Thoracic aorta endothelial cell (primary cell): ENCODE measurements around a stretch of chr5.

GRCh38 chr5:16740008-16740776, 123.4 kb upstream of the RETREG1 start:
- CAGE, long polyA plus RNA, result no peak

- CAGE, long polyA plus RNA, result no peak
Observed at GRCh38 chr5:16881423-16881968, 54.6 kb downstream of the MYO10 start.

GRCh38 chr5:16894211-16895024, 41.7 kb downstream of the MYO10 start:
- CAGE, long polyA plus RNA, result no peak

- CAGE, long polyA plus RNA, result no peak
Observed at GRCh38 chr5:16895233-16895764, 40.8 kb downstream of the MYO10 start.

GRCh38 chr5:16931330-16931730, 4.8 kb downstream of the MYO10 start:
- CAGE, long polyA plus RNA, result no peak

GRCh38 chr5:16936380-16937014, 409 bp upstream of the MYO10 start:
- CAGE, long polyA plus RNA, result no peak

- CAGE, long polyA plus RNA, result no peak
Observed at GRCh38 chr5:17216700-17217187, 687 bp upstream of the BASP1 start.

DNA sequence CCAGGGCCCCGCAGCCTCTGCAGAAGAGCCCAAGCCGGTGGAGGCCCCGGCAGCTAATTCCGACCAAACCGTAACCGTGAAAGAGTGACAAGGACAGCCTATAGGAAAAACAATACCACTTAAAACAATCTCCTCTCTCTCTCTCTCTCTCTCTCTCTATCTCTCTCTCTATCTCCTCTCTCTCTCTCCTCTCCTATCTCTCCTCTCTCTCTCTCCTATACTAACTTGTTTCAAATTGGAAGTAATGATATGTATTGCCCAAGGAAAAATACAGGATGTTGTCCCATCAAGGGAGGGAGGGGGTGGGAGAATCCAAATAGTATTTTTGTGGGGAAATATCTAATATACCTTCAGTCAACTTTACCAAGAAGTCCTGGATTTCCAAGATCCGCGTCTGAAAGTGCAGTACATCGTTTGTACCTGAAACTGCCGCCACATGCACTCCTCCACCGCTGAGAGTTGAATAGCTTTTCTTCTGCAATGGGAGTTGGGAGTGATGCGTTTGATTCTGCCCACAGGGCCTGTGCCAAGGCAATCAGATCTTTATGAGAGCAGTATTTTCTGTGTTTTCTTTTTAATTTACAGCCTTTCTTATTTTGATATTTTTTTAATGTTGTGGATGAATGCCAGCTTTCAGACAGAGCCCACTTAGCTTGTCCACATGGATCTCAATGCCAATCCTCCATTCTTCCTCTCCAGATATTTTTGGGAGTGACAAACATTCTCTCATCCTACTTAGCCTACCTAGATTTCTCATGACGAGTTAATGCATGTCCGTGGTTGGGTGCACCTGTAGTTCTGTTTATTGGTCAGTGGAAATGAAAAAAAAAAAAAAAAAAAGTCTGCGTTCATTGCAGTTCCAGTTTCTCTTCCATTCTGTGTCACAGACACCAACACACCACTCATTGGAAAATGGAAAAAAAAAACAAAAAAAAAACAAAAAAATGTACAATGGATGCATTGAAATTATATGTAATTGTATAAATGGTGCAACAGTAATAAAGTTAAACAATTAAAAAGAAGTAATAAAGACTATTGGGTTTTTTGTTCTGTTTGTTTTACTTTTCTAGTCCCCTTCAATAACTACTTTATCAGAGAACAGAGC, 58.7 kb downstream of the BASP1 start:
- CAGE, long polyA plus RNA, result no peak

GRCh38 chr5:20469067-20469345, 481.0 kb upstream of the CDH18 start:
- CAGE, long polyA plus RNA, result no peak

- CAGE, long polyA plus RNA, result no peak
Observed at GRCh38 chr5:20615482-20615835, 627.5 kb upstream of the CDH18 start.

DNA sequence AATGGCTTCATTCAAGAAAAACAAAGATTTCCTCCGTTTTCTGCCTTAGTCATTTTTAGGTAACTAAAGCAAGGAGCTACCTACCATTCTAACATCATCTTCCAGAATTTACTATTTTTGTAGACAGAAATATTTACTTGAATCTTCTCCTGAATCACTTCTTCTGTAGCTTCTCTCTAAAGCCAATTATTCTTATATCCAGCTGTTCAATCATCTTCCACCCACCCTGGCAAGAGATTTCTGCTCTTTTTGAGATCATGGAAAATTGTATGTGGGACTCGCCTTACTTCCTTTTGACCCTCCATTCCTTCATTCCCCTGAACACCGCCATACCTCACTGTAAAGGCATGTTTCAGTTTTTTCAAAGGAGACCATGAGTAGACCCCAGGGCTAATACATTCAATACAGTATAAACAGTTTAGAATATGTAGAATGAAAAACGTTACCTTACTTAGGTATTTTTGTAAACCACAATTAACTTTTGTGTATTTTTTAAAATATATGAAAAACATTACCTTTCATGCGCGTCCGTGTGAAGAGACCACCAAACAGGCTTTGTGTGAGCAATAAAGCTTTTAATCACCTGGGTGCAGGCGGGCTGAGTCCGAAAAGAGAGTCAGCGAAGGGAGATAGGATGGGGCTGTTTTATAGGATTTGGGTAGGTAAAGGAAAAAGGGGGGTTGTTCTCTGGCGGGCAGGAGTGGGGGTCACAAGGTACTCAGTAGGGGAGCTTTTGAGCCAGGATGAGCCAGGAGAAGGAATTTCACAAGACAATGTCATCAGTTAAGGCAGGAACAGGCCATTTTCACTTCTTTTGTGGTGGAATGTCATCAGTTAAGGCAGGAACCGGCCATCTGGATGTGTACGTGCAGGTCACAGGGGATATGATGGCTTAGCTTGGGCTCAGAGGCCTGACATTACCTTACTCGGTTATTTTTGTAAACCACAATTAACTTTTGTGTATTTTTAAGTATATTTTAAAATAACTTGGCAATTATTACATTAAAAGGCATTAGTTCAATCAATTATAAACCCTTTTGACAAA, 800.8 kb upstream of the CDH10 start:
- CAGE, long polyA plus RNA, result no peak

DNA sequence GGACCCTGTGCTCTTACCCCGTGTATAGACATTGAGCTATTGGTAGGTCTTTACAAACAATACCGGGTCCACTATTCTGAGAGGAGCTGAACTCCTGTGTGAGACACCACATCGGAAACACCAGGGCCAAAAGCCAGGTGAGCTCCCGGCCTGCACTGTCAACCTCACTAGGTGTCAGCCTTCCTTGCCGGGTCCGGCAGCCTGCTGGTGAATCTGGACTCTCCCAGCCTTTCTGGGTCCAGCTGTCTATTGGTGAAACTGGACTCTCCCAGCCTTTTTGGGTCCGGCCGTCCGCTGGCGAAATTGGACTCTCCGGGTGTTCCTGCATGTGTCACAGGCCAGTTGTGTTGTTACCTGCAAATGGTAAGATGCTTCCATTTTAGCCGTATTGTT, 801.5 kb downstream of the CDH9 start:
- CAGE, long polyA plus RNA, result no peak

DNA sequence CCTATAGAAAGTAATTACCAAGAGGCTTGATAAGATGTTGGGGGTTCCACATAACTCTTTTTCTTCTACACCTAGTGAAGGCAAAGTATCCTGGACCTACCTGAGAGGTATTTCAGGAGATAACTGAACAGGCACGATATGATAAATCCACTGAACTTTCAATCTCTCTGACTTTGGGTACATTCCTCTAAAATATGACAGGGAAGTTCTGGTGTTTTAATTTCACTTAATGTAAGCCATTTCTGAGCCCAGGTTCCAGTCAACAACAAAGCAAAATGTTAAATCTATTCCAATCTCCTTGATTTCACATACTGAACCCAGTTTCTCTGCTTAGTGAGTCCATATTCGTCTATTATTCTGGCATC, 1280.2 kb upstream of the CDH9 start:
- CAGE, long polyA plus RNA, result no peak

DNA sequence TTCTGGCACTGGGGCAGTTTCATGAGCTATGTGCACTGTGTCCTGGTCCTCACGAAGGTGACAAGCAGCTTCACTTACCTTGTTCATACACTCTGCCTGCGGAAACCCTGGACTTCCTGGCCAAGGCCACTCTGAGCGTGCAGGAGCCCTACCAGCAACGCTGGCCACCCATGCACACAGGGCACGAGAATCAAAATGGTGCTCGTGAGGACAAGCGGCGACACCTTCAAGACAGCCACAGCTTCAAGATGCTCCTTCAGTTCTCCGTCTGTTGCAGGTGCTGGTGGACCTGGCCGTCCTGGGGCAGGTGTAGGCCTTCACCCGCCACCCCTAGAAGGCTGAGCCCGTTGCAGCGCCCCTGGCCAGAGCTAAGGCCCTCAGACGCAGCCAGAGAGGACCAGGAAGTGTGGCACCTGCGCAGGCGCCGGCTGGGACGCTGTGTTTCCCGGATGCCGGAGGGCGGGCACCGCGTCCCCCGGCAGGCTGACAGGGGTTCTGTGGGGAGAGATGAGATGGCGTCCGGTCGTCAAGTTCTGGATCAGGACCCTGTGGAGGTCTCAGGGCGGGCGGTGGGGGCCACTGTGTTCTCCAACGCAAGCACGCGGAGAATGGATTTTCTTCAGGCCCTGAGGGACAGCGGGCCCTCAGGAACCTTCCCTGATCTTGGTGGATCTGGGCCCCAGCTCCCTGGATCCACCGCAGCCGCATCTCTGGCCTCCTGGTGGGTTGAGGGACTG, 1770.7 kb upstream of the CDH9 start:
- CAGE, long polyA plus RNA, result no peak

DNA sequence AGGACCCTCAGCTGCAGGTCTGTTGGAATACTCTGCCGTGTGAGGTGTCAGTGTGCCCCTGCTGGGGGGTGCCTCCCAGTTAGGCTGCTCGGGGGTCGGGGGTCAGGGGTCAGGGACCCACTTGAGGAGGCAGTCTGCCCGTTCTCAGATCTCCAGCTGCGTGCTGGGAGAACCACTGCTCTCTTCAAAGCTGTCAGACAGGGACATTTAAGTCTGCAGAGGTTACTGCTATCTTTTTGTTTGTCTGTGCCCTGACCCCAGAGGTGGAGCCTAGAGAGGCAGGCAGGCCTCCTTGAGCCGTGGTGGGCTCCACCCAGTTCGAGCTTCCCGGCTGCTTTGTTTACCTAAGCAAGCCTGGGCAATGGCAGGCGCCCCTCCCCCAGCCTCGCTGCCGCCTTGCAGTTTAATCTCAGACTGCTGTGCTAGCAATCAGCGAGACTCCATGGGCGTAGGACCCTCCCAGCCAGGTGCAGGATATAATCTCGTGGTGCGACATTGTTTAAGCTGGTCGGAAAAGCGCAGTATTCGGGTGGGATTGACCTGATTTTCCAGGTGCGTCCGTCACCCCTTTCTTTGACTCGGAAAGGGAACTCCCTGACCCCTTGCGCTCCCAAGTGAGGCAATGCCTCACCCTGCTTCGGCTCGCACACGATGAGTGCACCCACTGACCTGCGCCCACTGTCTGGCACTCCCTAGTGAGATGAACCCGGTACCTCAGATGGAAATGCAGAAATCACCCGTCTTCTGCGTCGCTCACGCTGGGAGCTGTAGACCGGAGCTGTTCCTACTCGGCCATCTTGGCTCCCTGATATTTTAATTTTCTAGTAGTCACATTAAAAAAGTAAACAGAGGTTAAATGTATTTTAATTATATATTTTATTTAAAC, 2001.9 kb upstream of the CDH6 start:
- CAGE, long polyA plus RNA, result no peak

DNA sequence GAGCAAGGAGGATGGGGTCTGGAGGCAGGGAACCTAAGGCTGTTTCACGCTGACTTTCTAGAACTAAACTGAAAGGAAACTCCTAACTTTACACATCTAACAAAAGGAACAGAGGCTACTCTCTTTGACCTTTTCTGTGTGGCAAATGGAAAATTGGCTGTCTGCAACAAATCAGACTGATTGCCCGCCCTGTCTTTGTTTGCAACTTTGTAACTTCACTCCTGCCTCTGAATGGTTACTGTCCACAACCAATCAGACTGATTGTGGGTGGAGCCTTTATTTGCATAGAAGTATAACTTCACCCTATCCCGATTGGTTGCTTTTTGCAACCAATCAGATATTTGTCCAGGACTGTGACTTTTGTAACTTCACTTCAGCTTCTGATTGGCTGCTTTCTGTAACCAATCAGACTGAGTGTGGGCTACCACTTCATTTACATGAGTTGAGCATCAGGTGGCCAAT, 1810.9 kb upstream of the CDH6 start:
- CAGE, long polyA plus RNA, result no peak

DNA sequence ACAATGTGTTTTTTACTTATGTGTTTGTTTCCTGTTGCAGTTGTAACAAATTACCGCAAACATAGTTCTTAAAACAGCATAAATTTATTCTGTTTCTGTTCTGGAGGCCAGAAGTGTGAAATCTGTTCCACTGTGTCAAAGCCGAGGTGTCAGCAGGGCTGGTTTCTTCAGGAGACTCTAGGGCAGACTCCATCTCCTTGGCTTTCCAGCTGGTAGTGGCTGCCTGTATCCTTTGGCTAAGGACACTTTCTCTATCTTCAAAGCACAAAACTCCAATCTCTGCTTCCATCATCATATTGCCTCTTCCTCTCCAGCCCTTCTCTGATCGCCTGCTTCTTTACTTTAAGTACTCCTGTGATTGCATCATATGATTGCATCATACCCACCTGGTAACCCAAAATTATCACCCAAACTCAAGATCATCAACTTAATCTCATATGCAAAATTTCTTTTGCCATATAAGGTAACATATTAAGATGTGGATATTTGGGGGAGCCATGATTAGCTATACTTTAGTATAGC, 1092.7 kb upstream of the CDH6 start:
- CAGE, long polyA plus RNA, result no peak

- CAGE, long polyA plus RNA, result no peak
Observed at GRCh38 chr5:31268645-31269156, 75.2 kb downstream of the CDH6 start.

GRCh38 chr5:31556306-31556818, 24.3 kb downstream of the C5orf22 start:
- CAGE, long polyA plus RNA, result no peak

DNA sequence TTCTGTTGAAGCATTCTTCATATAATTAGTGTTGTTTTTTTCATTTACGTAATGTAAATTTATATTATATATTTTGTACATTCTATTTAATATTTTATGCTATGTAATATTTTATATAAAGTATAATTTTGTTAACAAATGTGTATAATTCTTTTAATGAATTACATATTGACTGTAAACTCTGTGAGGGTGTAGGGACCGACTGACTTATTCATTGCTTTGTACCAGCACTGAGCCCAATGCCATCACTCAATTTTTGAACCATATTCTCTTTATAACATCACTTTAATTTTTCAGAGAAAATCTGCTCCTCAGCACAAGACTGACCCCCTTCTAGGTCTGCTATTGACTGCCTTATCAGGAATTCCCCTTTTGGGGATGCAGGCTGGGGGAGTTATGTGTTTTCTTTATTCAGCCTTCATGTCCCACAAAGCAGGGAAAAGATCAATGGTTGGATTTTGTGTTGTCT, 213.3 kb downstream of the GOLPH3 start:
- CAGE, long polyA plus RNA, result no peak